ENCODE results near the gene SEPTIN9.

DNA sequence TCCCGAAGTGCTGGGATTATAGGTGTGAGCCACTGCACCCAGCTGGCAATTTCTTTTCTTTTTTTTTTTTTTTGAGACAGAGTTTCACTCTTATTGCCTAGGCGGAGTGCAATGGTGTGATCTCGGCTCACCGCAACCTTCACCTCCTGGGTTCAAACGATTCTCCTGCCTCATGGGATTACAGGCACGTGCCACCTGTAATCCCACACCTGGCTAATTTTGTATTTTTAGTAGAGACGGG is 2.4 kb downstream of the UBALD2 start:
- RRBS, result no CpG with 5 or more reads among the region's 7 CpGs

GRCh38 chr17:76480623-76481060 is 13.2 kb downstream of the AANAT start:
- RRBS, result no CpG with 5 or more reads among the region's 15 CpGs

DNA sequence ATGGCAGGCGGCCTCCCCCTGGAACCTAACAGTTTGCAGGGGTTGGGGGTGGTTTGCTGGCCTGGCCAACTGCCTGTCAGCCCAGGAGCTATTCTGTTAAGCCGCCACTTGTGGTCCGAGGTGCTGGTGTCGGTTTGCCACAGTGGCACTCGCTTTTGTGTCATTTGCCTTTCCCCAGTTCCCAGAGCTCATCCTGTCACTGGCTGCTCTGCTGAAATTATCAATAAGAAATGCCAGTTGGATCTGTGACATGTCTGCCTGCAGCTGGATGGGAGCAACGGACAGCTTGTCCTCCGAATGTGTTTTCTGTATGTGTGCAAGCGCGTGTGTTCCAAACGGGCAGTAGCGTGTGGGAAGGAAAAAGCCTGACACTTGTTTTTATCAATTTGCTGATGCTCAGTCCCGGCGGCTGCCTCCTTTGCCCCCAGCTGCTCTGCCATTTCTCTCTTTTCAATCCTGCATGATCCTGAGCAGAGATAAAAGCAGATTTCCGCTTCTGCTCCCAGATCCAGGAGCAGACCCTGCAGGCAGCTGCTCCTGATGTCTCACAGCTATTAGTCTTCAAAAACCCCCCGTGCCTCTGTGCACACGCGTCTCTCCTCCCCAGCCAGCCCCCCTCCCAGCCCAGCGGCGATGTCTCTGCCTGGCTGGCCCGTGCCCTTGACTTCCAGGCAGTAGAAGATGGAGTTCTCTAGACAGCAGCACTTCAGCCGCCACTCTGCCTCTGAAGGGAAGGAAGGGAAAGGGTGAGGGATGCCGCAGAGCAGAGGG is 4.0 kb downstream of the PRCD start:
- RRBS, result no CpG with 5 or more reads among the region's 22 CpGs

DNA sequence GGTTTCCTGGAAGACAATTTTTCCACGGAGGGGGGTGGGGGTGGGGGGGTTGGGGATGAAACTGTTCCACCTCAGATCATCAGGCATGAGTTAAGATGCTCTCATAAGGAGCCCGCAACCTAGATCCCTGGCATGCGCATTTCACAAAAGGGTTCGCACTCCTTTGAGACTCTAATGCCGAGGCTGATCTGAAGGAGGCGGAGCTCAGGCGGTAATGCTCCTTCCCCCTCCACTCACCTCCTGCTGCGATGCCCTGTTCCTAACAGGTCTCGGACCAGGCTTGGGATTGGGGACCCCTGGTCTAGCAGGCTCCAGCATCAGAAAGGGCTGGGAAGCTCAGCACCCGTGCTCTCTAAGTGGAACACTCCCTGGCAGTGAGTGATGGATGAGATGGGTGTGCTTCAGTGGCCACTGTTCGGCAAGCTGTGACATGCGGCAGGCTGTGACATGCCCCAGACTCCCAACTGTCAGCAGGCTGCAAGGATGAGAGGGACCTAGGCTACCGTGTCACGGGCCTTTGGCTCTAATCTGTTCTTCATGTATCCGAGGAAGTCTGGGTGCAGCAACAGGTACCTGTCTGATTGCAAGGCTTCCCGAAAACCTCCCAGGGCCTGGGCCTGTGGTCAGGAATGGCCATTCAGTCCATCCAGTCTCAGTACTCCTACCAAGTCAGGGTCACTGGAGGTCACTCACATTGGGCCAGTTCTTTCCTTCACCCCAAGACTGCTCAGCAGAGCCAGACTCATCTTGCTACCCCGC is 1.2 kb upstream of the ST6GALNAC2 start:
- RRBS, result no CpG with 5 or more reads among the region's 17 CpGs

- RRBS, result no CpG with 5 or more reads among the region's 11 CpGs
Observed at GRCh38 chr17:76721811-76722574, 4.4 kb downstream of the JMJD6 start.

DNA sequence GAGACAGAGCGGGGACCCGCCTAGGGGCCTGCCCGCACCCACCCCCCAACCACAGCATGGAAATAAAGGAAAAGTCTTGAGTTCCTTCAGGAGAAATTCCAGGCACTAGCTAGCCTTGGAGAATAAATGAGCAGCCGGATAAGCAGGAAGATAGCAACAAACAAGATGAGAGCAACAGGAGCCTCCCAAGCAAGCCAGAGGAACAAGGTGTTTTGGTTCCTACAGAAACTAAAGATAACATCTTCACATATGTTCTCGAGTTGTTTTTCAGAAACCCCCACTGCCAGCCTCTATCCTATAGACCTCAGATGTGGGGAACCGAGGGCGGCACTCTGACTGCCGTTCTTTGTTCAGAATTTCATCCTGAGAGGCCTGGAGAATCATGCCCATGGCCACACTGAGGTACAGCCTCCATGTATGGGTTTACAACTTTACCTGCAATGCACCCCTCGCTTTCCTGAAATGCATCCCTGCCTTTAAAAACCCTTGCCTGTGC is 129.1 kb downstream of the MGAT5B start:
- RRBS, result no CpG with 5 or more reads among the region's 9 CpGs

GRCh38 chr17:77121775-77122310 is 18.9 kb upstream of the SEC14L1 start:
- RRBS, result no CpG with 5 or more reads among the region's 2 CpGs

GRCh38 chr17:77227150-77228134 is 53.9 kb upstream of the SEPTIN9 start:
- RRBS, result no CpG with 5 or more reads among the region's 27 CpGs

DNA sequence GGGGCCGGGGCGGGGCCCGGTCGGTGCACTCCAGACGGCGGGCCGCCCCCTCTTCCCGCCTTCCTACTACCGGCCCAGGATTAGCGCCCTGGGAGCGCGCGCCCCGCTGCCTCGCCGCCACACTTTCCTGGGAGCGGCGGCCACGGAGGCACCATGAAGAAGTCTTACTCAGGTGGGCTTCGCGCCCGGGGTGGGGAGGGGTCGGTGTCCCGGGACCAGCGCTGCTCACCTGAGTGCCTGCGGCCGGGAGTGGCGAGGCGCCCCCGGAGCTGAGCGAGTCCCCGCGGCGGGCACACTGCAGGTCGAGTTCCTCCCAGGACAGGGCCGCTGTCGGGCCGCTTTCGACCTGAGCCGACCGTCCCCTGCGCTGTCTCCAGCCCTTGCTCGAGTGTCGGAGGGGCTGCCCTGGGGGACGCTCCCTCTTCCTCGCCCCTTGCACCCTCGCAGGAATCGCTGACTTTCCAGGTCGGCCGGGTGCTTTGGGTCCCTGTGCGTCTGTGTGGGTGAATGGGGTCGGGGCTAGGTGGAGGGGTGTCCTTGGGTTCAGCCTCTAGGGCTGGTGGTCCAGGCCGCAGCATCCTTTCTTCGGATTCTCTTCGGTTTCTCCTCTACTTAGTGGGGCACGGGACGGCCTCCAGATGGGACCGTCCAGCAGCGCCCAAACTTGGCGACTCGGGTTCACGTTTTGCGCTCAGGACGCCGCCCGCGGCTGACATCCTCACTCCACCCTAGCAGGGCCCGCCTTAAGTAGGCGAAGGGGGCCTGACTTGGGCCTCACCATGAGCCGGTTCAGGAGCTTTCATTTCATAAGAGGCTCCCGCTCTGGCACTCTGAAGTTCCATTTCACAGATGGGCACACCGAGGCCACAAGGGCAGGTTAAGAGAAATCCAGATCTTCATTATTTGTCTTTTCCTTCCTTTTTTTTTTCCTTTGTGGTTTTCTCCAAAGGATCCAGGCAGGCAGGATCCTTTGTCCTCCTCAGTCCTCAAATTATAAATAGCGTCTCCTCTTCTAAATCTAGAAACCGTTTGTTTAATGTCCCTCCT is at the start of gene SEPTIN9:
SEPTIN9 (plus strand) TSS at position 117 of the 1,047 bp plus-strand sequence.
- RRBS, result 2% methylated on average over 7 of the region's 74 CpGs

- RRBS, result no CpG with 5 or more reads among the region's 7 CpGs
Observed at GRCh38 chr17:77296113-77296585, 14.8 kb downstream of the SEPTIN9 start.

GRCh38 chr17:77313038-77313721 is 31.9 kb downstream of the SEPTIN9 start:
- RRBS, result no CpG with 5 or more reads among the region's 16 CpGs

DNA sequence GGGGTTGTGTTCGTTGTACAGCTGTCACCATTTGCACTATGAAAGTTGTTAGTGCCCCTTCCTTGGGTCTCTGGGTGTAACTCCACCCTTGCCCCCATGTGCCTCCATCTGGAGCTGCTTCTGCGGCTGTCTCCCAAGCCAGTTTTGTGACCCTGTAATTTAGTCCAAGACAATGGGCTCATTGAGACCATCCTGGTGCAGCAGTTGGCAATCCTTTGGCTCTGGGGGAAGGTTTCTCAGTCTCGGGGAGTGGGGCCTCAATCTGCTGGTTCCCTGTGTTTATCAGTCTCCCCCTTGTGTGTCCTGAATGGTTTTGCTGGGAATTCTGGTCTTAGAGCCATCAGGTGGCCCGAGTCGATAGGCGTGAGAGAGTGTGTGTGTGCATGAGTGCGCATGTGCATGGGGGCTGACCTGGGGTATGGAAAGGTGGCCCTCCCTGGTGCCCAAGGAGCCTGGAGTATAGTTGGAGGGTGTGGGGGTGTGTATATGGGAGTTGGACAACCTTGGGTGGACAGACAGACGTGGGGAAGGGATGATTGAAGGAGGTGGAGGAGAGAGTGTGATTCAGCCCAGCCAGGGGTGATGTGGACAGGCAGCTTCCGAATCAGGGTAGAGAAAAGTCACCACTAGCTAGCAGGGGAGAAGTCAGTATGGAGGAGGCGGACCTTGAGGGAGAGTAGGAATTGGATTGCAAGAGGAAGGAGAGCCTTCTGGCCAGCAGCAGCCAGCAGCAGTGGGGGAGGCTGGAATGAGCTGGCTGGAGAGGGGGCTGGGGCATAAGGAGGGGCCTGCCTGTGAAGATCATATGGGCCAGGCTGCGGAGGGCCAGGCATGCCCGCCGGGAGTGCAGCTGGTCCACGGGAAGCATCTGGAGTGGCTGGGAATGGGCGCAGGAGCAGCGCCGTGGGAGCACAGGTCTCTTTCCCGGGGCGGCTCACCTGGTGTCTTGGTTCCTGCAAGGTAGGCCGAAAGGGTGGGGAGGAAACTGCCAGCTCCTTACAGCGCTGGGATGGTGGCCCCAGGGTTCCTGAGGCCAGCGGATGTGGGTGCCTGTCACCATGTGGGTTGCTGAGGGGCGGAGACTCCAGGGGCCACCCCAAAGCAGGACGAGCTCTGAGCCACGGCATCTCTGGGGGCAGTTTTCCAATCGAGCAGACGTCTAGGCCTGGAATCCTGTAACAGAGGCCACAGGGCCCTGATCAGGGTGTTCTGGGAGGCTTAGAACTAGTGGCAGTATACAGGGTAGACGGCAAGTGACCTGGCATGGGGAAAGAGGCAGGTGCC is 94.6 kb downstream of the SEPTIN9 start:
- RRBS, result 29% methylated on average over 5 of the region's 28 CpGs

DNA sequence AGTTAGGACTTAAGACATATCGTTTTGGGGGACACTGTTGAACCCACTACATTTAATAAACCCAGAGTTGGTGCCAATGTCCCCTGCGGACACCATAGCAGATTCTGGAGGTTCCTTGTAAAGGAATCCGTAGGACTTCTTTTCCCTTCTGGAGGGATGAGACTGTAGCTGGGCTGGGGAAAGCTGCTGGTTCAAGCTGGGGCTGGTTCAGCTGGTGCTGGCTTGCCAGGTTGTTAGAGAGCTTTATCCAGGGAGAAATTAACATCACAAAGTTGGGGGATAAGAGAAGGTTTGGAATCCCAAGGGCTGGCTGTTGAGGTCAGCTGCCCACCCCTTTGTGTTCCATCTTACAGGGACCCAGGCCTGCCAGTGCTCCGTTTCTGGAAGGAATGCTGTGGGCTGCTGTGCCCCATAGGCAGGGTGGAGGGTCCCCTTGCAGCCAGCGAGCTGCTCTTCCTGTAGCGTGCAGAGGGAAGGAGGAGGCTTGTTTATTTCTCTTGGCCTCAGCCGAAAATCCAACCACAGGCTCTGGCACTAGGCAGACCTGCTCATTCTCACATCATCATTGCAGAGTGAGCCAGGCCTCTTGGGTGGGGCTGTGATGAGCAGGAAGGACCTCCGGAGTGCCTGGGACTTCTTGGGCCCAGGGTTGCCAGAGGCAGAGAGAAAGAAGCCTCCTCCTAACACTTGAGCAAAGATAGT is 110.5 kb downstream of the SEPTIN9 start:
- RRBS, result no CpG with 5 or more reads among the region's 8 CpGs

DNA sequence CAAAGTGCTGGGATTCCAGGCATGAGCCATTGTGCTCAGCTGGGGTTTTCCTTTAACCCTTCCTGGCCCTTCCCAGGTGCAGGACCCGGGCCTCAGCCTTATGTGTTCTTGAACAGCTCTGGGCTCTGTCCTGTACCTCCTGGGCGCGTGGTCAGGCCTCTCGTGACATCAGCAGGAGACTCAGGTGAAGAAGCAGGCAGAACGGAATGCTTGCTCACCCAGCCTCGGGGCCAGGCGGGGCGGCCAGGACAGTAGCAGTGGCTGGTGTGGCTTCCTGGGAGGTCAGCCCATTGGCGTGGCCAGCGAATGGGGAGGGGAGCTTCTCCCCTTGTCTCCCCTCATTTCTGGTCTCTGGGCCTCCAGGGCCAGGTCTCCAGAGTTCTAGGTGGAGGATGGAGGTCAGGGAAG is 140.8 kb downstream of the SEPTIN9 start:
- RRBS, result no CpG with 5 or more reads among the region's 10 CpGs

GRCh38 chr17:77451202-77451657 is 169.9 kb downstream of the SEPTIN9 start:
- RRBS, result no CpG with 5 or more reads among the region's 36 CpGs

DNA sequence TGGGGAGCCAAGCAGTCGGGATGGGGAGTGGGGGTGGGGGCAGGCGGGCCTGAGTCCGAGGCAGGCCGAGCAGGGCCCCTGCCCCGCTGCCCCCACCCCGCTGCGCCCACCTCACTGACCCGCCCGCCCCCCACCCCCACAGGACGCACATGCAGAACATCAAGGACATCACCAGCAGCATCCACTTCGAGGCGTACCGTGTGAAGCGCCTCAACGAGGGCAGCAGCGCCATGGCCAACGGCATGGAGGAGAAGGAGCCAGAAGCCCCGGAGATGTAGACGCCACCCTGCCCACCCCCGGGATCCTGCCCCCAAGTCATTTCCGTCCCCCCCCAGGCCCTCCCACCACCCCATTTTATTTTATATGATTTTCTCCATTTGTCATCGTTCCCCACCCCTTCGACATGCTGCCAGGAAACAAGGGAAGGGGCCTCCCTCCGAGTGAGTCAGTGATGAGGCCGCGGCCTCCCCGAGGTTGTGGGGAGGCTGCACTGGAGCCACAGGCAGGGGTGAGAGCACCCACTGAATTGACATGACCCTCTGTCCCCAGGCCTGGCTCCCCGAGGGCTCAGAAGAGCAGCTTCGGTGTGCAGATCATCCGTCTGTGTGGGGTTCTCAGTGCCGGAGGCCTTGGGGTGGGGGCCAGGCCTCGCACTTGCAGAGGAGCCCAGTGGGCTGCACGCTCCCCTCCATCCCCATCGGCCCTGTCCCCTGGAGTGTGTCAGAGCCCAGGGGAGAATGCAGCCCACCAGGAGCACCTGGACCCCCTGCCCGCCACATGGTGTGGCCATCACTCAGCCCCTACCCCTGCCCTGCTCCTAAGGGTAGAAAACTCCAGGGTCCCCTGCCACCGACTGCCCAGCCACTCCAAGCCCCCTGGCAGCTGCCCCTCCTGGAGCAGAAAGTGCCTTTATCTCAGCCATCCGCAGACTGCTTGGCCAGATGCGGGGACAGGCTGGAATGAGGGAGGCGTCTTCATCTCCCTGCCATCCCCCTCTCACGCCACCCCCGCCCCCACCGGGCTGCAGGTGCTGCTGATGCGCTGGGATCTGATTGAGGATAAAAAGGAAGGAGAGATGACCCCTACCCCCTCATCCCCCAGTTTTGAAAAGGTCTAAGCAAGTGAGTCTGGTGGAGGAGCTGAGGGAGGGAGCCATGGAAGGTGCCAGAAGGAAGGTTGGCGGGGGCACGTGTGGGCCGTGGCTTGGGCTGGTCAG is 217.5 kb downstream of the SEPTIN9 start:
- RRBS, result no CpG with 5 or more reads among the region's 46 CpGs

DNA sequence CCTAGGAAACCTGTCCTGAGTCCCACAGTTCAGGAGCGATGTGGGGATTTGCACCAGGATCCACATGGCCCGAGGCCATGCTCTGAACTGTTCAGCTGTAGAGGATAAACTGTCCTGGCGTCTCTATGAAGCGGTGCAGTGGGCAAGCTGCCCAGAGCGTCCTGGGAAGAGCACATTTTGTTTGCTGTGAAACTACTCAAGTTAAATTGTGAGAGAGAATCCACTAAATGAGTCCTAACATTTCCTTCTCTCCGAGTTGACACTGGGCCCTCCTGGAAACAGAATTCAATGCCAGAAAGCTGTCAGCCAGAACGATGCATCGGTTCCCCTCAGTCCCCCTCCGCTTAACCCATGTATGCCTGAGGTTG is 276.6 kb upstream of the TNRC6C start:
- RRBS, result no CpG with 5 or more reads among the region's 9 CpGs

DNA sequence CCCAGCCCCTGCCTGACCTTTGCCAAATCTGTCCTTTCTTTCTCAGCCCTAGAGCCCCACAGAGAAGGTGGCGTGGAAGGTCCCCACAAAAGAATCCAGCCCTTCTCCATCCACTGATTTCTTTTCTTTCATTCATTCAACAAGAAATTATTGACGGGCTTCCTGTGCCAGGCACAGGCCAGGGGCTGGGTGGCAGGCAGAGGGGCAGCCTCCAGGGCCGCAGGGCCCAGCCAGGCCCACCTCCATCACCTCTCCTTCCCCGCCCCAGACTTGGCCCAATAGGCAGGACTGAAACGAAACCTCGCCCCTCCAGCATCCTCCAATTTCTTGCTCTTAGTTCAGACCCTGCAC is 79.0 kb upstream of the TNRC6C start:
- RRBS, result no CpG with 5 or more reads among the region's 6 CpGs

GRCh38 chr17:77995708-77996068 is 37.2 kb downstream of the TNRC6C start:
- RRBS, result no CpG with 5 or more reads among the region's 3 CpGs

DNA sequence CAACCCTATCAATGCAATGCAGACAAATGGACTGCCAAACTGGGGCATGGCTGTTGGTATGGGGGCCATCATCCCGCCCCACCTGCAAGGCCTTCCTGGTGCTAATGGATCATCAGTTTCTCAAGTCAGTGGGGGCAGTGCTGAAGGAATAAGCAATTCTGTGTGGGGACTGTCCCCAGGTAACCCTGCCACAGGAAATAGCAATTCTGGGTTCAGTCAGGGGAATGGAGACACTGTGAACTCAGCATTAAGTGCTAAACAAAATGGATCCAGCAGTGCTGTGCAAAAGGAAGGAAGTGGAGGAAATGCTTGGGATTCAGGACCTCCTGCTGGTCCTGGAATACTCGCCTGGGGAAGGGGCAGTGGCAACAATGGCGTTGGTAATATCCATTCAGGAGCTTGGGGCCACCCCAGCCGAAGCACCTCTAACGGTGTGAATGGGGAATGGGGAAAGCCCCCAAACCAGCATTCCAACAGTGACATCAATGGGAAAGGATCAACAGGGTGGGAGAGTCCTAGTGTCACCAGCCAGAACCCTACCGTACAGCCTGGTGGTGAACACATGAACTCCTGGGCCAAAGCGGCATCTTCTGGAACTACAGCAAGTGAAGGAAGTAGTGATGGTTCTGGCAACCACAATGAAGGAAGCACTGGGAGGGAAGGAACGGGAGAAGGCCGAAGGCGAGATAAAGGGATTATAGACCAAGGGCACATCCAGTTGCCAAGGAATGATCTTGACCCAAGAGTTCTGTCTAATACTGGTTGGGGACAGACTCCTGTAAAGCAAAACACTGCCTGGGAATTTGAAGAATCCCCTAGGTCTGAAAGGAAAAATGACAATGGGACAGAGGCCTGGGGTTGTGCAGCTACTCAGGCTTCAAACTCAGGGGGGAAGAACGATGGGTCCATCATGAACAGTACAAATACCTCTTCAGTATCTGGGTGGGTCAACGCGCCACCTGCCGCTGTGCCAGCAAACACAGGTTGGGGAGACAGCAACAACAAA is 78.6 kb downstream of the TMC6 start:
- RRBS, result no CpG with 5 or more reads among the region's 14 CpGs

Measured in GM12891 (cell line).